Anterior vena cava (tissue), 1 donor: ENCODE measurements around a stretch of chr1.

DNA sequence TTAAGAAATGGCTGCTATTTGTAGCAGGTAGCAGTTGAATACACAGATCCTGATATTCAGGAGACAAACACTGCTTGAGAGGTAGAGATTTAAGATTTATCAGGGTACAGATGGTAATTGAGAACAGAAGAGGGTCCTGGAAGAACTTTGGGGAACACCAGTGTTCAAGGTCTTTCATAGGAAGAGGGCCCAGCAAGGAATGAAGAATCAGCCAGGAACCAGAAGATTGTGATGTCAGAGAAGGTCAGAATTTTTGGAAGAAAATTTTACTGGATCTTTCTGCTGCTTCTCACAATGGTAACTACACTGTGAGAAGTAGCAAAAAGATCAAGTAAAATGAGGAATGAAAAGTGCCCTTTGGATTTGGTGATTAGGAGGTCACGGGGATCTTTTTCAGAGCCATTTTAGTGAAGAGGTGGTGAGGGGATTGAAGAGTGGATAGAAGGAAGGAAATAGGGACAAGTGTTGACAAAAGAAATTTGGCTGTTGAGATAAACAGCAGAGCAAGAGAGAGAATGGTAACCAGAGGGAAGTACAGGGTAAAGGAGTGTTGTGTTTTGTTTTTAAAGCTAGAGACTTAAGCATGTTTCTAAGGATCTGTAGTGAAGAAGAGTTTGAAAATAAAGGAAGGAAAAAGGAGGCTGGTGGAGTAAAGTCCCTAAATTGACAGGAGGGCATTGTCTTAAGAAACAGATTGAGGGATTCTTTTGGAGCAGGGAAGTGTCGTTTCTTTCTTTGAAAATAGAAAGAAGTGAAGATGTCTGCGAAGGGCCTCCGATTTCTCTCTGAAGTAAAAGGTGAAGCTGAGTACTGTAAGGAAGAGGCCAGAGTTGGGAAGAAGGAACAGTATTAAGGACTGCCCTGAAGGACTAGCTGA is 28.2 kb downstream of the SZT2 start:
- PRO-cap = no peak

DNA sequence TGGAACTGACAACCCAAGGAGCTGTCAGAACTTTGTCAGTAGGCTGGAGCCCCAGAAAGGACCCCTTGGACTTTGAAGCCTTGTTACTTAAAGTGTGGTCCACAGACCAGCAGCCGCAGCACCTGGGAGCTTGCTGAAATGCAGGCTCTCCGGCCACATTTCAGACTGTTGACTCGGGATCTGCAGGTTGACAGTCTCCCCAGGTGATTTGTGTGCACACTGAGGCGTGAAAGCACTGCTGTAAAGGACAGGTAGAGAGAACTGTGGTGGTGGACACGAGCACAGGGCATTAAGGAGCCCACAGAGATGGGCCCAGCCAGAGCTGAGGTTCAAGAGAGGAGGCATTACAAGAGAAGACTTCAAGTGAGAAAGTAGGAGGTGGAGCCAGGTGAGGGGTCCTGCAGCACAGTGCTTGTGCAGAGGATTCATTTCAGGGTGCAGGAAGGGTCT is 4.7 kb downstream of the HYI start:
- PRO-cap = no peak

GRCh38 chr1:43472420-43473409 is 19.0 kb upstream of the HYI start:
- PRO-cap = no peak

DNA sequence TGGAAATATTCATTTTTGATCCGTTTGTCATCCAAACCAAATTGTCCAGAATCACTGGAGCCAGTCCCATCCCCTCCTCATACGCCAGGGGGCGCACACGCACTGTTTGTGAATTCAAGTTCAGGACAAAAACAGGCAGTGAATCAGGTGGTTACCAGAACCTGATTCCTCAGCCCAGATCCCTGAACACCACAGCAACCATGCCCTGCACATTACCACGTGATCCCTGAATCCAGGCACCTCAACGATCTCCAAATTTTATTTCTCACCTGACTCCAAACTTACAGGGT is 1.5 kb upstream of the PTPRF start:
- PRO-cap = no peak

DNA sequence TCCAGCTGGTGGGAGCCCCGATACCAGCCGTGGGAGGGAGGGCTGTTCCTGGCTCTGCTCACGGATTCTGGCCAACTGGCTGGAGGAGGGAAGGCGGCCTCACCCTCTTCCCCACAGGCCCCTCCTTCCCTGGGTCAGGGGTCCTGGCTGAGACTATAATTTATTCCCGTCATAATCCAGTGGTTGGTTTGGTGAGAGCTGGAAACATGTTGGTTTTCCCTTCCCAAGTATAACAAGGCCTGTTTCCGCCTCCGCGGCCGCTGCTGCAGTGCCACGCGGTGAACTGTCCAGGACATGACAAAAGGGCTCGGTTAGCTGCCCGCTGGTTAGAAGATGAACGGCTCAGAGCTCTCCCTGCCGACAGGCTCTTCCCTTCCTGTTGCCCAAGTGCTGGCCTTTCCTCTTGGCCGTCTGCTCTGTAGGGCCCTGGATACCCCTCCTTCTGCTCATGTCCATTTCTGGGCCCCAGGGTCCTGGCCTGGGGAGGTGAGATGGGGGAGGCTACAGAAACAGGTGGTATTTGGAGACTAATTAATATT is 10.1 kb downstream of the PTPRF start:
- PRO-cap = bidirectional peak, plus-strand start at position 345 of the sequence, minus-strand start at position 73 of the sequence

GRCh38 chr1:43590941-43591679 is 58.8 kb upstream of the KDM4A start:
- PRO-cap = no peak

DNA sequence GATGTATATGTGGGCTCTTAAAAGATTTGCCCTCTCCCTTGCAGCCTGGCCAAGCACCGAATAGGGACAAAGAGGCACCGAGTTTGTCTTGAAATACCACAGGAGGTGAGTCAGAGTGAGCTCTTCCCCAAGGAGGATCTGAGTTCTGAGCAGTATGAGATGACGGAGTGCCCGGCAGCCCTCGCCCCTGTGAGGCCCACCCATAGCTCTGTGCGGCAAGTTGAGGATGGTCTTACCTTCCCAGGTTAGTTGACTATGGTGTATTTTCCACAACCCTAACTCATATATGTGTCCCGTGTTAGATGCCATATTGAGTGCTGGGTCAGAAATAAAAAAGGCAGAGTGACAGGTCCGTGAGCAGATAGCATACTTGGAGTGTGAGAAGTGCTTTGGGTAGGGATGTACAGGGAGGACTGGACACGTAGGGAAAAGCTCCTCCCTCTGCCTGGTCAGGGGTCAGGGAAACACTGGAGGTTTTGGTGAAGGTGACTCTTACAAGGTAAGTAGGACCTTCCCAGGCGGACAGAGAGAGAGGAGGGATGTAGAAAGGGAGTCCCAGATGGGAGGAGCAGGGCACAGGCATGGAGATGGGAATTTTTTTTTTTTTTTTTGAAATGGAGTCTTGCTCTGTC is 19.2 kb downstream of the KDM4A start:
- PRO-cap = no peak

DNA sequence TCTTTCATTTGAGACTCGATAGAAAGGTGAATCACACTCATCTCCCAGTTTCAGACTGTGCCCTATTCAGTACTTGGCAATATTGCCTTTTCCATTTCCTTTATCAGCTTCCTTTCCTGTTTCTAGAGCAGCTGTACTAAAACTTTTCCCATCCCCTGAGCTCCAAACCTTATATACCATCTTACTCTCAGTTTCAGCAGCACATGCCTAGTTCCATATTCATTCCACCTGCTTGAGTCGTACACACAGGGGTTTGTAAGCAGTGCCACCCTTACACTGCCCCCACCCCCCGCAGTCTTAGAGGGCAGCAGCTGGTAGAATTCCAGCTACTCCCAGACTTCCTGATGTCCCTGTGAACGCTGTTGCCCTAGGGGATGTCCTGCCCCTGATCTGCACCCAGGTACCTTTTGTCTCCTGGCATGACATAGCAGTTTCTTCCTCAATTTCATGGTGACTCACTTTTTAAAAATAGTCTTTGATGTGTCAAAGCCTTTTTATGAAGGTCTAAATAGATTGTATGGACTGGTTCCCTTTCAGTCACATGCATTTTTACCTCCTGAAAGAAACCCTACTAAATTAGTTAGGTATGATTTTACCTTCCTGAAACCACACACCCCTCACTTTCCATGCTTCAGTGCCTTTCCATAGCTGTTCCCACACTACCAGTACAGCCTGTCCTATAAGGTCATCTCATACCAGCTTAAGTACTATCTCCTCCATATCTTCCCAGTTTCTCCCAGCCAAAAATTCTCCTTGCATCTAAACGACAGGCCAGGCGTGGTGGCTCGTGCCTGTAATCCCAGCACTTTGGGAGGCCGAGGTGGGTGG is 76.3 kb downstream of the ST3GAL3 start:
- PRO-cap = no peak

DNA sequence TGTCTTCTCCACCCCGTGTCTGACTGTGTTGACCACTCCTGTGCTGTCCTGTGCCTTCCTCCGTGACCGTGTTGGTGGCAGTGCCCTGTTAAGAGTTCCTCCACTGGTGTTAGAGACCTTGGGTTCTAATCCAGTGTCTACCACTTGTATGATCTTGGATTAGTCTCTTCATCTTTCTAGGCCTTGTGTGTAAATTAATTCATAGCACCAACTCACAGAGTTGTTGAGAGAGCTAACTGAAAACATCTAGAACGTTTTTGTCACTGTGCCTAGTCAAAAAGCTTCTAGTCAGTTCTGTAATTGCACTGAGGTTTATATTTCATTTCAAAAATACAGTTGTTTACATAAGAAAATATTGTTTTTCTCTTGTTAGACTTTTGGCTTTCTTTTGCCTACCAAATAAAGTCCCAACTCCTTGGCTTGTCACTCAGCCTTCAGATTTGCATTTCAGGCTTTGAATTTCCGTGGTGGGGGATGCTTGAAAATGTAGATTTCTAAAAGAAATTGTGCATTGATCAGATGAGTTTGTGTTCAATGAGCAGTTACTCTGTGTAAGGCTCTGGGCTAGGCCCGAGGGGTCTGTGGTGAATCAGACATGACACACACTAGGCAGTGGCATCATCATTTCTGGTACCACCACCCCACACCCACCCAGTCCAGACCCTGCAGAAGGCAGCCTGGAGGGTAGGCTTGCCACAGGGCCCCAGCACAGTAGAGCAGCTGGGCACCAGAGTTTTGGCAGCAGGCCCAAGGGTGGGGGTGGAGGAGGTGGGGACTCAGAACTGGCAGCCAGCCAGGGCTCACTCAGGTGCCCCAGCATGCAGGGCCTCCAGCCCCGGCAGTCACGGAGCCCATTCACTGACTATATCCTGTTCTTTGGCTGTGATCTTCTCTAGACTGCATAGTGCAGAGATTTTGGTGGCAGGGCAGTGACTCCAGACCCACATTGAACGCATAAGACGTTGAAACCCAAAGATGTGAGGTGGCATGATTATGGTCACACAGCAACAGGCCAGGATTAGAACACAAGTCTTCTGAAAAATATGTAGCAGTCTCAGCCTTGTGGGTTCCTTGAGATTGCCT is 97.4 kb upstream of the ARTN start:
- PRO-cap = no peak

DNA sequence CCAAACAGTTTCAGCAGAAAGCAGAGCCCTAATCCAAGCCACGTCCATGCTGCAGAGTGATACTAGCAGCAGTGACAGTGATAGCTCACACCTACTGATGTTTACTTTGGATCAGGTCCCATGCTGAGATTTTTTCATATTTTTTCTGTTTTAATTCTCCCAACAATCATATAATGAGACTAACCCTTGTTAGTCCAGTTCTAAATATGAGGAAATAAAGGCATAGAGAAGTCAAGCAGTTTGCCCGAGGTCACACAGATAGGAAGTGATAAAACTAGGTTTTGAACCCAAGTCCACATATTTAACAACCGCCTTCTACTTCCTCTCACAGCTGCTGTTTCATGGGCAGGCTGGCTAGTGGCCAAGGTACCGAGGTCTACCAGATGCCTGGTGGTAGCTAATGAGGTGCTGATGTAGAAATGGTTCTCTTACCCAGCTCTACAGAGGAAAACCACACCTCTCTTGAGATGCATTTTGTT is 80.3 kb upstream of the ARTN start:
- PRO-cap = no peak

- PRO-cap = no peak
These were observed 55.0 kb upstream of the ARTN start for GRCh38 chr1:43878405-43879133.

GRCh38 chr1:43880459-43880923 is 53.1 kb upstream of the ARTN start:
- PRO-cap = unidirectional peak, minus-strand start at chr1:43880735

- PRO-cap = no peak
These were observed 3.2 kb upstream of the DPH2 start for GRCh38 chr1:43966377-43967219.

DNA sequence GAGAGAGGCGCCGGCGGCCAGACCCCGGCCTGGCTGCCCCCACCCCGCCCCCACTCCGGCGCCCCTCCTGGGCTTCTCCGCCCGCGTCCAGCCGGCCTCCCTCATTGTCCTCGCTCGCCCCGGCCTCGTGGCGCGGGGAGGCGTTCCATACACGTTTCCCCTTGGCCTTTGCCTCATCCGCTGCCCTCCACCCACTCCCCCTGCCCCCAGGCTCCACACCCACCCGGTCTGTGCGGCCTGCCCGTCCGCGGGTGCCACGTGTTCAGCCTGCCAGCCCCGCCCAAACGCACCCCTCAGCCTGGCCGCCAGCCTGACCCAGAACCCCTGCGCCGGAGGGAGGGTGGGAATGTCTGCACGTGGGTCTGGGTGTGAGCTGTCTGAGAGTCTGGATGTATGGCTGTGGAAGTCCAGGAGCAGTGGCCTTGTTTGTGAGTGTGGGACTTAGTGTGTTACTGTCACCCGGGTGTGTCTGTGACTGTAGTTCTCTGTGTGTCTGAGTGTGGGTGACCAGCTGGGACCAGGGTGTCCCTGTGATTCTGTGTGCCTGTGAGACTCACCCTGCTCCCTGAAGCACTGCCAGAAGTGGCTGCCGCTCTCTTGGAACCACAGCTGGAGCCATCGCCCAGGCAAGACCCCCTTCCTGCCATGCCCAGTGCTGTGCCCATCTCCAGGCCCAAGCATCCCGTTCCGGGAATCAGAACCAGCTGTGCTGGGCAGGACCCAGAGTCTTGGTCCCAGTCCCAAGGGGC is 783 bp downstream of the B4GALT2 start:
- PRO-cap = no peak

DNA sequence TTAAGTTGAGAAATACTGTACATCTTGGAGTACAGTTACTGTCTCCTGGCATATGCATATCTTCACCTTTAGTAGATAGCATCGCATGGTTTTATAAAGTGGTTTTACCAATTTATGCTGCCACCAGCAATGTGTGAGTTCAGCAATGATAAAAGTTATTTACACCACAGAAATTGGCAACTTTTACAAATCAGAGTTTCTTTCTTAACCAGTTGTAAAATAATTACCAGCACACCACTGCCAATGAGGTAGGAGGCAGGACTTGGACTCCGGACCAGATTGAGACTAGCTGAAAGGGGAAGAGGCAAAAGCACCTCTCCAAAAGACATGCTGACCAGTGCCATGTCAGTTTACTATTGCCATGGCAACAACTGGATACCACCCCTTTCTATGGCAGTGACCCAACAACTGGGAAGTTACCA is 18.8 kb upstream of the SLC6A9 start:
- PRO-cap = no peak

DNA sequence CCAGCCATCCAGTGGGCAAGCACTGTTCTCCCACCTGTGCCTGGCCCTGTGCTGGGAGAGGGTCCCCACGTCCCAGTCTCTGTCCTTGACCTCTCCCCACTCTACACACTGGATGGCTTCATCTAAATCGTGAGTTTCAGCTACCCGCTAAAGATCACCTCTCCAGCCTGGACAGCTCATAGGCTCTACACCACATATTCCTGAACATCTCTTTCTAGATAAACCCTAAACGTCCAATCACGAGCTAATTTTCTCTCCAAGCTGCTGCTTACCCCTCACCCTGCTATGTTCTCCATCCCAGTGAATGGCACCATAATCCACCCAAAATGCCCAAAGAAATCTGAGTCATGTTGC is 10.4 kb downstream of the DMAP1 start:
- PRO-cap = no peak

GRCh38 chr1:44484182-44484598 is 79.1 kb downstream of the RNF220 start:
- PRO-cap = no peak

- PRO-cap = no peak
These were observed 96.2 kb downstream of the RNF220 start for GRCh38 chr1:44500953-44501886.

GRCh38 chr1:44635275-44635697 is 39.0 kb downstream of the TMEM53 start:
- PRO-cap = no peak

DNA sequence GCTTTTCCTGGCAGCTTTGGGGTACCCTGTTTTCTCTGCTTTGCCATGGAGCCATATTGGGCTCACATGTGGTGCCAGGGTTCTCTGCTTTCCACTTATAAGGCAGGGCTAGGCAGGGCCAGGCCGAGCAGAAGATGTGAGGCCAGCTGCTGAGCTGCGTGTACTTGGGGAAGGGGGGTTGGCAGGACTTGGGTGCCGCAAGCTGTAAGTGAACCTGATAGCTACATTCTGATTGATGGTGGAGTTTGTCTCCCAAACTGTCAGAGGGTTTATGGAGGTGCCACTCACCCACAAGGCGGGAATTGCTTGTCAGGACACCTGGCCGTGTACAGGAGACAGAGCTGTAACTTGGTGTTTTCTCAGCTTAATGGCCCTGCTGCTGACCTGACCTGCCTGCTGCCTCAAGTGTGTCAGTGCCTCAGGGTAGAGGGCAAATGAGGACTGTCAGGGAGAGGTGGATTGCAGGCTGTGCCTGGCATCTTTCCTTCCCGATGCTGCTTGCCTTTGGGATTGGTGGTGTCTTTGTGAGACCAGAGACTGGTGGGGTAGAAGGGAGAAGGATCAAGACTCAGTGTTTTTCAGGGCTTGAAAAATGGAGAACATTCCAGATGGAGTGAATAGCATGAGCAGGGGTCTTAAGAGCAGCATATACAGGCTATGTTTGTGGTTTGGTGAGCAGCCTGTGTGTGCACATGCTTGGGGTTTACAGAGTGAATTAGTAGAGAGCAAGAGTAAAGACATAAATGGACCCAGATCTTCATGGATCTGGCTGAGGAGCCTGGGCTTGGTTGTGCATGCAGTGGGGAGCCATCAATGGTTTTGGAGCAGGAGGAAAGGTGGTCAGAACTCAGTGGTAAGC is 31.4 kb downstream of the TMEM53 start:
- PRO-cap = no peak